ENCODE measurements around the genes EME2, RPL3L, NTHL1 and RAB26.

DNA sequence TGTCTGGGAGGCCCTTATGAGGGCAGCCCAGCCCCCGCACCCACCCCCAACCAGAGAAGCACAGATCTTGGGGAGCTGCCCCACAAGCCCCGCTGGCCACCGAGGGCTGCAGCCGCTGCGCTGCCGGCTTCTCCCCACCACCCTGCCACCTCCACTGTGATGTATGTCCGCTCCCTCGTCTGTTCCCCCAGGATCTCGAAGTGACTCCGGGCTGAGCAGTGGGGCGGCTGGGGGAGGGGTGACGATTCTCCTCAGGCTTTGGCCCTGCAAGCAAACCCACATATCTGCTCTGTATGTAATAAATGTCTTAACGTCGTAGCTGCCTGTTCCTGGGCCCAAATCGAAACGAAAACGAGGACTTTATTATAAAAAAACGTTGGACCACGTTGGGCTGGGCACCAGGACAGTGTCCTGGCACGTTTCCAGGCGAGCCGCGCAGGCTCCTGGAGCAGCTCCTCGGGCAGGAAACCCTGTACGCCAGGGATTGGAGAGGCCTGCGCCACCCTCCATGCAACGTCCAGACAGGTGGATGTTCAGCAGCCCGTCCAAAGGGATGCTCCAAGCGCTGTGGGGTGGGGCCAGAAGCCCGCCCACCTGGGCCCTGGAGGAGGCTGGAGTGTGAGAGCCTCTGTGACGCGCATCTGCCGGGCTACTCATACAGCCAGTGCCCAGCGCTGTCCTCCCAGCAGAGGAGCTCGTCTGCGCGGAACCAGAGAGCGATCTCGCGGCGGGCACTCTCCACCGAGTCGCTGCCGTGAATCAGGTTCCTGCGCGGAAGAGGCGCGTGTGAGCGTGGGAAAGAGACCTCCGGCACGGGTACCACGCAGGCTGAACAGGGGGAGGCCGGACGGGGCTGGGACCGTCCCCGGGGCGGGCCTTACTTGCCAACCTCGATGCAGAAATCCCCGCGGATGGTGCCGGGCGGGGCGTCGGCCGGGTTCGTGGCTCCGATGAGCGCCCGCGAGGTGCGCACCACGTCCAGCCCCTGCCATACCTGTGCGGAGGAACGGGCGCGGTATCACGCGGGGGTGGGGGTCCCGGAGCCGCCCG, 1.0 kb downstream of the NME3 start:
- RRBS = 4% methylated on average over 26 of the region's 81 CpGs

- RRBS = 2% methylated on average over 5 of the region's 93 CpGs
Observed at GRCh38 chr16:1772018-1773071, at the start of gene EME2. EME2 (plus strand) TSS chr16:1772810.

DNA sequence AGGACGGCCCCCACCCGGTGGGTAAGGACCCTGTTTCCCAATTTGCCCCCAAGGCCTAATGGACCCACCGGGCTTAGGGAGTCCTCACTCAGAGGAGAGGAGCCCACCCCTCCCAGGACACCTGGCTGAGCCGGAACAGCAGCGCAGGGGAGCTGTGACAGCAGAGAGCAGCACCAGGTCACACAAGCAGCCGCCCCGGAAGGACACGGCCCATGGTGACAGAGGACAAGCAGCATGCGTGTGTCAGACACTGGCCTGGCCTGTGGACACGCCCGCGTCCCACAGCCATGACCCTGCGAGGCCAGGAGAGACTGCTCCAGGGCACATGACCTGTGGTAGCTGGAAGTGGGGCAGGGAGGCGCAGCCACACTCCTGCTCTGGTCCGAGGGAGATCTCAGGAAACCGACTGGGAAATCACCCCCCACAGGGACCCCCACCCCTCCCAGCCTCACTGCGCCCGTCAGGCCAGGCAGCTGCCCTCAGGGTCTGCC, 2.4 kb downstream of the SPSB3 start:
- RRBS = 77% methylated on average over 6 of the region's 18 CpGs

GRCh38 chr16:1780591-1781494, 1.5 kb downstream of the SPSB3 start:
- RRBS = 37% methylated on average over 6 of the region's 24 CpGs

GRCh38 chr16:1792373-1793306, 865 bp downstream of the IGFALS start:
- RRBS = 82% methylated on average over 8 of the region's 43 CpGs

- RRBS = no CpG with 5 or more reads among the region's 10 CpGs
Observed at GRCh38 chr16:1823858-1824388, 2.7 kb downstream of the HAGH start.

DNA sequence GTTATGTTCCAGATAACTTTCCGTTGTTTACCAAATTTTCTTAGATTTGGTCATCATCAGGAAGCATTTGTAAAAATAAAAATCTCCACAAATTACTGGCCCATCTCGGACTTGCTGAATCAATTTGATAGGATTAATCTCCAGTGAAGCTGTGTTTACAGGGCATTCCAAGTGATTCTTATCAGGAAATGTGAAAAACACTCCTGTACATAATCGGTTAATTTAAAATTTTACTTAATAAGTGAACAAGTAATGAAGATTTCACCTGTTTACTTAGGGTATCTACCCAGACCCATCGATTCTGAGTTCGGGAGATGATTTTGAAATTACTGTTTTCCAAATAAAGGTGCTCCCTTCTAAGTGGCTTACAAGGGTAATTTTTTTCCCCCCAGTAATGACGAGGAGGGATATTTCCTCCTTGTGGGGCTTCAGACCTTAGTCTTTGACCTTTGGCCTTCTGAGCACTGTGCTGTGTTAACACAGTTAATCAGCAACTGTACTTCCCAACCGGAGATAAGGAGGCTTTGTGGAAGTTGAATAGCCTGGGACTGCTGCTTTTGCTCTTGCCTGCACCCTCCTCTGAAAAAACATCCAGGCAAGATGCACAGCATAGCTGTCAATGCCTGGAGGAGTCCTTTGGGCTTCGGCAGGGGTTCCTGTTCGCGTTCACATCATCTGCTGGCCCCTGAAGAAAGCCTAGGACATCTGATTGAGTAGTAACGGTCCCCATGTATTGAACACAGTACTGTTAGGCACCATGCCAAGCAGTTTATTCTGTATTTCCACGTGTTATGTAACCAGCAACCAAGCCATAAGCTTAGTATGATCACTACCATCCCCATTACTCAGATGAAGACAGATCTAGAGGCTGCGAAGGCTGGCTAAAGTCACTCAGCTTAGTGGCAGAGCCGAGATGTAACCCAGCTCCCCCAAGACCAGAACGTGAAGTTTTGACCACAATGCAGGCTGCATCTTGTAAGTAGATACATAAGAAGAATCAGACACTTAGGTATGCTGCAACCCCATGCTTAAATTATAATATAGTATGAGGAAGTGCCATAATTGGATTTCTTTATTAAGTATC, 1.9 kb downstream of the FAHD1 start:
- RRBS = no CpG with 5 or more reads among the region's 15 CpGs

GRCh38 chr16:1954492-1954869, at the start of gene RPL3L:
RPL3L (minus strand) TSS chr16:1954689.
- RRBS = 63% methylated on average over 4 of the region's 9 CpGs

GRCh38 chr16:1975928-1976521, 4.2 kb downstream of the TBL3 start:
- RRBS = no CpG with 5 or more reads among the region's 17 CpGs

DNA sequence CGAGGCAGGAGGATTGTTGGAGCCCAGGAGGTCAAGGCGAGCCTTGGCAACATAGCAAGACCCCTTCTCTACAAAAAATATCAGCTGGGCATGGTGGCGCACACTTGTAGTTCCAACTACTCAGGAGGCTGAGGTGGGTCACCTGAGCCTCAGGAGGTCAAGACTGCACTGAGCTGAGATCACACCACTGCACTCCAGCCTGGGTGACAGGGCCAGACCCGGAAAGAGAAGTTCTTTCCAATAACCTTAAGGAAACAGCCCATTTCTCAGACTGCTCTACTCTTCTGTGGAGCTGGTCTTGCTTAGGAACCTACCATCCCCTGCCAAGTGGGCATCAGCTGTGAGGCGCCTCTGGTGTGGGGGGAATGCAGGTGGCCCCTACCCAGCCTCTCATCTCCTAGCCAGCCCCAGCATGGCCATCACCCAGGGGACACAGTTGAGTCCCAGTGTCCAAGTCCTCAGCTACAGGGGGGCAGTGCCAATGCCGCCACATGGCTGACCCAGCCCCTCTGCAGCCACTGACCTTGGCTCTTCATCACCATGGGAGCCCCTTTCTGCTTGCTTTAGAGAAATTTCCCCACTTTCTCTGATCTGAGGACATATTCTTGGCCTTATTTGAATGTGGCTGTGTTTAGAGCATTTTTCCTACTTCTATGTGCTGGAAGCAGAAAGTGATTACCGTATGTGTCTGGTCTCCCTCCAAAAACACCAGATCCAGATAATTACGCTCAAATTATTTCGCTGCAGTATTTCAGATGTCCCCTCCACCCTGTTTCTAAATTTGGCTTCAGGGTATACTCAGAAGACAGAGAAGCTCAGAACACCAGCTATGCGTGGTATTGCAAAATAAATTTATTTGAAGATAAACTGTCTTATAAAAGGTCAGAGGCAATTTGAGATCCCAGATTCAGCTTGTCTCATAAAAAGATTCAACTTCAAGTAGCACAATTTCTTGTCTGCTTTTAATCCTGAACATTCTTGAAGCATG, 7.3 kb downstream of the SYNGR3 start:
- RRBS = no CpG with 5 or more reads among the region's 10 CpGs

- RRBS = 84% methylated on average over 8 of the region's 23 CpGs
Observed at GRCh38 chr16:1999060-1999616, 9.4 kb downstream of the SYNGR3 start.

GRCh38 chr16:2002437-2003360, 12.9 kb downstream of the SYNGR3 start:
- RRBS = 87% methylated on average over 8 of the region's 46 CpGs

GRCh38 chr16:2039210-2039998, 8.2 kb downstream of the NTHL1 start:
- RRBS = 28% methylated on average over 6 of the region's 28 CpGs

- RRBS = 81% methylated on average over 1 of the region's 18 CpGs
Observed at GRCh38 chr16:2042702-2043699, 4.6 kb downstream of the NTHL1 start.

- RRBS = 1% methylated on average over 42 of the region's 87 CpGs
Observed at GRCh38 chr16:2047039-2048131, at the start of gene NTHL1. NTHL1 (minus strand) TSS chr16:2047834.

DNA sequence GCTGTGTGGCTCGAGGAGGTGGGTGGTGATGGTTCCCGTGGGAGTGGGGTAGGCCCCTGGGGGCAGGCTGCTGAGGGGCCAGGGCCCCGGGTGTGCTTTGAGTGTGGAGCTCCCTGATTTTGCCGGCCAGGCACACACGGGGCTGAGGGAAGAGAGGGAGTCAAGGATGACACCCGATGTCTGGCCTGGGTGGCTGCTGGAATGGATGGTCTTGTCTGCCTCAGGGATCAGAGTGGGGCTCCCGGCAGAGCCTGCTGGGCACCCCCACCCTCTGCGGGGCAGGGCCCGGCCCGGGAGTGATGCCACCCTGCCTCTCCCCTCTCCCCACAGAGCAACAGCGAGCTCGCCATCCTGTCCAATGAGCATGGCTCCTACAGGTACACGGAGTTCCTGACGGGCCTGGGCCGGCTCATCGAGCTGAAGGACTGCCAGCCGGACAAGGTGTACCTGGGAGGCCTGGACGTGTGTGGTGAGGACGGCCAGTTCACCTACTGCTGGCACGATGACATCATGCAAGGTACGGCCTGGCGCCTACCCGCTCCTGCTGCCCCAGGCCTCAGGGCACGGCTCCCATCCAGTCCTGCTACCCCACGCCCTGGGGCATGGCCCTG, 38.2 kb downstream of the TSC2 start:
- RRBS = 52% methylated on average over 3 of the region's 25 CpGs

DNA sequence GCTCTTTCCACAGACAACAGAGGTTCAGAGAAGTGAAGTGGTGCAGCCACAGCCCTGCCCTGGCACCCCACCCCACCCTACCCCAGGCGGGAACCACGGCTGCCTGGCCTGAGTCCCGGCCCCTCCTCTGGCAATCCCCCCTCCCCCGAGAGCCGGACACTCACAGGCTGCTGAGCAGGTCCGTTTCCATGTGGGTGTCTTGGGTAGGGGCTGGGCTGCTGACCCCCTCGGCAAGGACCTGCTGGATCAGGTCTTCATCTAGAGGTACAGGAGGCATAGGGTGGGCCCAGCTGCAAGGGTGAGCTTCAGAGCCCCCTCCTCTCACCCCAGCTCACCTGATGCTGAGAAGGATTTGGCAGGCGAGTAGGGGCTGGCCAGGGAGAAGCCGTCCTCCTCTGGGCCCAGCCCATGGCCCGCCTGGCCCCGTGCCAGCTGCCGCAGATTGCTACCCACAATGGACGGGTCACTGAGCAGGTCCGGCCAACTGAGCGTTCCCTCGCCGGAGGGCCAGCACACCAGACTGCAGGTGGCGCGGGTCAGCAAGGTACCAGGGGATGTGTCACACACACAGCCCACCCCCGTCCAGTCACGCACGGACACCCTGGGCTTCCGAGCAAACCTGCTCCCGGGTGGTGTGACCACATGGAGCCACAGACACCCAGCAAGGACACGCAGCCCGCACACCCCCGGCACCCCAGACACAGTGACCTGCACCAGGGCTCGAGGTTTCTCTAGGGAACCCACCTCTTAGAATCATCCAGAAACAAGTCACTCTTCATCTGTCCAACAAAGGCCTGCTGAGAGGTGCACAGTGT, 38.5 kb downstream of the PKD1 start:
- RRBS = 72% methylated on average over 3 of the region's 28 CpGs

DNA sequence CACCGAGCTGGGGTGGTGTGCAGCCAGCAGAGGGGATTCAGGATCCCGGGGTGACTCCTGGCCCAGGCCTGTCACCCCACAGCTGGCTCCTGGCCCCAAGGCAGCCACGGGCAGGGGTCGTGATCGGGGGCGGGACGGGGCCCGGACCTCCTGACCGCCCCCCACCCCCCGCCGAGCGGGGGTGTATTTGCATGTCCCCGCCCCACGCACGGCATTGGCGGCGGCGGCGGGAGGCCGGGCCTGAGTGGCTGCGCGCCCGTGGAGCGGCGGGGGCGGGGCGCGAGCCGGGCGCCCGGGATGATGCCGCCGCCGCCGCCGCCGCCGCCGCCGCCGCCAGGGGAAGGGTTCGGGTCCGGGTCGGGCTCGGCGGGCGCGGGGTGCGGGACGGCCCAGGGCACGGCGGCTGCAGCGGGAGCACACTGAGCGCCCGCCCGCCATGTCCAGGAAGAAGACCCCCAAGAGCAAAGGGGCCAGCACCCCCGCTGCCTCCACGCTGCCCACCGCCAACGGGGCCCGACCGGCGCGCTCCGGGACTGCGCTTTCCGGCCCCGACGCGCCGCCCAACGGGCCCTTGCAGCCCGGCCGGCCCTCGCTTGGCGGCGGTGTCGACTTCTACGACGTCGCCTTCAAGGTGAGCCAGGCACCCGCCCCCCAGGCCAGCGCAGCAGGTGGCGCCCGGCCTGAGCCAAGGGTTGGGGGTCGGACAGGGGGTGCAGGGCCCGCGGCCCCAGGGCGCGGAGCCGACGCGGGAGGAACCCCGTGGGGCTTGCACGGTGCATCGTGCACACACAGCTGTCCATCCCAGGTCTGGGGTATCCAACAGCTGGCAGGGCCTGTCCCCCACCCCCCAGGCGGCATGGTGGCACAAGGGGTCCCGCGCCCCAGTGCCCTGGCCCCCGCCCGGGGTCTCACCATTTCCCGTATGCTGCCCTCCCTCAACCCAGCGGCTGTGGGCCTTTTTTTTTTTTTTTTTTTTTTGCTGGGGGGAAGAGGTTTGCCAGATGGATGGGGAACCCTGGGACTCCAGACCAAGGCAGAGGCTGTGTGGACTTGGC, at the start of gene RAB26:
RAB26 (plus strand) TSS at position 278 of the 1,055 bp plus-strand sequence.
- RRBS = 2% methylated on average over 44 of the region's 103 CpGs

DNA sequence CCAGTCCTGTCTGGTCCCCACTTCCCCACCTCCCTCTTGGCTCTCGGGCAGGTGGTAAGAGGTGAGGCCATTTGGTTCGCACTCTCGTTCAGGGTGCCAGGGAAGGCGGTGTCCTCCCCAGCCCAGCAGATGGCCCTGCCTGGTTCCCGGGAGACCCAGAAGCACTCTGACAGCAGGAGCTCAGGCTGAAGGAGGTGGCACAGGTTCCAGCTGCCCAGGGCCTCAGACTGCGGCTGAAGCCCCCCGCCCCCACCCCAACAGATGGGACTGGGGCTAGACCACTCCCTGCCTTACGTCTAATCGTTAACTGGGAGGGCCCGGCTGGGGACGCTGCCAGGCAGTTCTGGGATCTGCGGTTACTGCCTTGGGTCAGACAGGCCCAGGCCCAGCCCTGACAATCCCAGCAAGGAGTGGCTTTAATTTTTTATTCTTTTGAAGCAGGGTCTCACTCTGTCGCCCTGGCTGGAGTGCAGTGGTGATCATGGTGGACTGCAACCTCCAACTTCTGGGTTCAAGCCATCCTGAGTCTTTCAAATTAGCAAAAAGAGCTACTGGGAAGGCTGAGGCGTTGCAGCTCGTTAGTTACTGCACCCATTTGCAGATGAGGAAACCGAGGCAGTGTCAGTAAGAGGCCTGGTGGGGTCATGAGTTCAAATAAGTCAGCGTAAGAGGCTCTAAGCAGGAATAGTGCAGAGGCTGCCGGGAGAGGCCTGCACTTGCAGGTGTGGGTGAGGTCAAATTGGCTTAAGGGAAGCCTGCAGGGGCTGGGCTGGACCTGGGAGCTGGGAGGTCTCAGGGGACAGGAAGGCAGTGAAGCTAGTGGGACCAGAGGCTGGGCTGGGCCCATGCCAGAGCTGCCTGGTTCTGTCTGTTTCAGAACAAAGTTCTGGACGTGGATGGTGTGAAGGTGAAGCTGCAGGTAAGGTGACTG, 2.5 kb downstream of the RAB26 start:
- RRBS = no CpG with 5 or more reads among the region's 19 CpGs

- RRBS = 3% methylated on average over 13 of the region's 72 CpGs
Observed at GRCh38 chr16:2213633-2214514, 766 bp downstream of the PGP start.